Amniotic epithelial cell (primary cell): ENCODE results near the gene GPR31.

GRCh38 chr6:164401966-164402416 lies 907.4 kb downstream of the C6orf118 start:
- RRBS, result no CpG with 5 or more reads among the region's 2 CpGs

- RRBS, result no CpG with 5 or more reads among the region's 7 CpGs
These were observed 110.6 kb downstream of the PDE10A start for GRCh38 chr6:165552233-165552984.

- RRBS, result no CpG with 5 or more reads among the region's 15 CpGs
These were observed 184.2 kb upstream of the PDE10A start for GRCh38 chr6:165847297-165847679.

DNA sequence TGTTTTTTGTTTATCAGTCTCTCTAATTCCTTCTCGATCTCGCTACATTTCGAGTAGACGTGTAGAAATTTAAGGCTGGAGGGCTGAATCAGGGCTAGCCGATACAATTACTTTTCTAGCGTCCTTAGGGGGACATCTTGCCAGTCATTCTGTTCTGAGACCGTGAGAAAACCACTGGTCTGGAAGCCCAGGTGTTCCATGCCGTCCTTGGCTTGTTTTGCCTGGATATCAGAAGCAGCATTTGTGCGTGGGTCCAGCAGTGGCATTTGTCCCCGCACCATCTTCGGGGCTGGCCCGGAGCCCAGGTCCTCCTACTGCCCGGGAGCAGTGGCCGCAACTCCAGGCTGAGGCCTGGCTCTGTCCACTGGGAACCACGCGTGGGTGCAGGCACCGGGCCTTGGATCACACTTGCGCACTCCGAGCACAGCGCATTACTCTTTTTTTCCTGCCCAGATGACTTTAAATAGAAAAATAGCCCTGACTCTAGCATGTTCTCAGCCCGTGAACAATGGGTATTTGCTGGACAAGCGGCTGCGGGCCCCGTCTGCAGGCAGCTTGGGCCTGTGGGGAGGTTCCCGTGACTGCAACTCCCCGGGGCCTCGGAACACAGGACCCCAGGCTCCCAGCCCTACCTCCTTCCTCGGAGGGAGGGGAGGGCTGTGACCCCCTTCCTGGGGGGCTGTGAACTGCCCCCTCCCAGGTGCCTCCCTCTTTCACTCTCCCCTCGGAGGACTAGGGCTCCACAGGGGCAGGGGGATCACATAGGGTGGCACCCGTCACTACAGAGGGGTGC lies 162.3 kb downstream of the TBXT start:
- RRBS, result 9% methylated on average over 5 of the region's 30 CpGs

DNA sequence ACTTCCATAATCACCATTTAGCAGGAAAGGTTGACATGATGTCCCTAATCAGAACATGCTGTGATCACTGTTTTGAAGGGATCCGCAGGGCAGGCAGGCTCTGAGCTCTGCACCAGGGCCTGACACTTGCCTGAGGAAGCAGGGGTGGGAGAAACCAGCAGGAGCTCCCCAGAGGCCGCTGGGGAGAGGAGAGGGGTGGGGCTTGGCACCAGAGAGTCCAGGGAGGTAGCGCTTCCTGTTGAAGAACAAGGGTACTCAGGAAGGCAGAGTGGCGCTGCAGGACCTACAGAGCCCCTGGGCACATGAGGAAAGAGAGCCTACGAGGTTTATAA lies 5.6 kb upstream of the TBXT start:
- RRBS, result no CpG with 5 or more reads among the region's 5 CpGs

DNA sequence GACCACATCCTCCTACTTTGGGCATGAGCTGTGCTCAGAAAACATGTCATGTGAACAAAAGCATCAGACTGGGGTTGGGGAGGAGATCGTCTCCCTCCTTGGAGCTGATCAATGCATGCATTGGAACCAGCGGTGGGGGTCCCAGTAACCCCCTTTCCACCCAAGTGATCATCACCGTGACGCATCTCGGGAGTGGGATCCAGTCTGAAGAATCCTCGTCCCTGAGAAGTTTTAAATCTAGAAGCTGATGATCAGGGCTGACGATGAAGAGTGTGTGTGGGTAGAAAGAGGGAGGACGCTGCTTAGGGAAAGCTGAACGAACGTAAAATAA lies 67.7 kb upstream of the TBXT start:
- RRBS, result no CpG with 5 or more reads among the region's 10 CpGs

- RRBS, result no CpG with 5 or more reads among the region's 12 CpGs
These were observed 974 bp downstream of the SFT2D1 start for GRCh38 chr6:166341275-166341866.

GRCh38 chr6:166393971-166394467 lies 11.3 kb upstream of the MPC1 start:
- RRBS, result no CpG with 5 or more reads among the region's 7 CpGs

DNA sequence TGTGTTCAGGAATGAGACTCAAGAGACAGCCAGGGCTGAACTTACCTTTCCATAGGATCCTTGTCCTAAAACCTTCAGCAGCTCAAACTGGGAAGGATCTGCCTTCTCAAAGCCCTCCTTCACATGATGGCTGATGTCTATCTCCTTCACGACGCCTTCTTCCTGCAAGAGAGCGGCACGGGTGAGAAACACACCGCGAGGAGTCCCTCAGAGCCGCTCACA lies 47.9 kb downstream of the RAMACL start:
- RRBS, result no CpG with 5 or more reads among the region's 7 CpGs

- RRBS, result no CpG with 5 or more reads among the region's 16 CpGs
These were observed 4.7 kb upstream of the RAMACL start for GRCh38 chr6:166590986-166591736.

- RRBS, result no CpG with 5 or more reads among the region's 8 CpGs
These were observed 1.9 kb downstream of the RPS6KA2 start for GRCh38 chr6:166625144-166625574.

DNA sequence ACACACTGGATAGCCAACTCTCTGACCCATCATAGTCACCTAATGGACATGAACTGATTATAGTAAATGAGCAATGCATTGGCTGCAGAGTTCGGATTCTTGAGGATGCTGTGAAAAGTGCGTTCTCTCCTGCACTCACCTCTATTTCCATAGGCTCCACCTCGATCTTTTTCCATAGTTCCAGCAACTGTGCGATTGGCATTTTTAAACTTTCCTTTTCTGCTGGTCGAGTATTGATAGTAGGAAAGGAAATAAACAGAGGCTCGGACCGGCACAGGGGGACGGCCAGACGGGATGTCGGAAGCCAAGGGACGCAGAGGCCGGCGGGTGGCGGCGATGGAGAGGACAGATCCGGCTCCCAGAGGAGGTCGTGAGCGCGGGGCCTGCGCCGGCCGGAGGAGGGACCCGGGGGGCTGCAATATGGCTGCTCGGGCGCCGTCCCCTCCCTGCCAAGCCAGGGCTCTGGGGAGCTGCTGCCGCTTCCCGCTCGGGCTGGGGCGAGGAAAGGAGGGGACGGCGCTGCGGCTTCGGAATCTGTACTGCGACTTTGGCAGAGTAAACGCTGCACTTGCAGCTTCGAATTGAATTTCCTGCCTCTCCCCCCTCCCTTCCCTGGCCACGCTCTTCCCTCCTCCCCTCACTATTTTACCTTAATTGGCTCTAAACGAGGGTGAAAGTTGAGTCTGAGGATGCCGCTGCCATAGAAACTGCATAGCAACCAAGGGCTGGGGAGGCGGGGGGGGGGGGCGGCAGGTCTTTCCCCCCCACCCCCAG lies 94.2 kb downstream of the RNASET2 start:
- RRBS, result 10% methylated on average over 11 of the region's 42 CpGs

- RRBS, result no CpG with 5 or more reads among the region's 14 CpGs
These were observed 28.4 kb downstream of the RNASET2 start for GRCh38 chr6:166927785-166928583.

GRCh38 chr6:166931023-166931571 lies 25.3 kb downstream of the RNASET2 start:
- RRBS, result no CpG with 5 or more reads among the region's 11 CpGs

GRCh38 chr6:167157912-167158248 lies at the start of gene GPR31:
Gene GPR31 (minus strand): TSS chr6:167157980.
- RRBS, result no CpG with 5 or more reads among the region's 4 CpGs

DNA sequence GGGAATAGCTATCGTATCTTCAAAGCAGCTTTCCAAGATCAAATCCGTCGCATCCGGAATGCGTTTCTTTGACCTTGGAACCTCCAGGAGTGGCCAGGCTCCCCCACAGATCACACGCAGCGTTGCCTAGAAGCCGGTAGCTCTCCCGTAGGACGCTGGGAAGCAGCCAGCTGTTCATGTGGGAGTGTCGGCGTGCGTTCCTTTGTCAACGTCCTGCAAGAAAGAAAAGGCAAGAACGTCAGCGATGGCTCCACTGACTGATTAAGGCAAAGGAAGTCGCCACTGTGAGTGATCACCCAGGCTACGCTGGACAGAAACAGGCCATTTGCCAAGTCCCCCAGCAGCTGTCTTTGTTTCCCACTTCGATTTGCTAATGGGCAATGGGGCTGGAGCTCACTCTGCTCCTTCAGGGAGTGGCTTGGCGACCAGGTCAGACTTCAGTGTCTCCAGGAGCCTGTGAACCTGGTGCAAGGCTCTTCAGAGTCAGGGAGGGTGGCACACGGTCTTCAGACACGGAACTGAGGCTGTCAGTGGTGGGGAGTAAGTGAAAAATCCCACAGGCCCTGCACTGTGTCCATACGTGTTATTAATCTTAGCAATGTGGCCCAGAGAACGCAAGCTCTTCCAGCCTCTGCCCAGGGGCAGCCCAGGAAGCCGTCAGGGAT lies 49.3 kb upstream of the UNC93A start:
- RRBS, result no CpG with 5 or more reads among the region's 25 CpGs

- RRBS, result no CpG with 5 or more reads among the region's 9 CpGs
These were observed 3.7 kb upstream of the TTLL2 start for GRCh38 chr6:167321146-167321602.

GRCh38 chr6:167441659-167442668 lies 117.1 kb downstream of the TTLL2 start:
- RRBS, result no CpG with 5 or more reads among the region's 19 CpGs

DNA sequence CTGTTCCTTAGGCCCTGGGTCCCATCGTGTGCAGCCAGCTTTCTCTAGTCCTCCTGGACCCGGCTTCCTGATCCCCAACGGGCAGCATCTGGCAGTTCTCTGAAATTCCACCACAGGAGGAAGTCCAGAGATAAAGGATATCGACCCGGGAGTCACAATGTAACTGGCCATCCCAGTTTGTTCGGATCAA lies 235.2 kb downstream of the TTLL2 start:
- RRBS, result no CpG with 5 or more reads among the region's 6 CpGs

DNA sequence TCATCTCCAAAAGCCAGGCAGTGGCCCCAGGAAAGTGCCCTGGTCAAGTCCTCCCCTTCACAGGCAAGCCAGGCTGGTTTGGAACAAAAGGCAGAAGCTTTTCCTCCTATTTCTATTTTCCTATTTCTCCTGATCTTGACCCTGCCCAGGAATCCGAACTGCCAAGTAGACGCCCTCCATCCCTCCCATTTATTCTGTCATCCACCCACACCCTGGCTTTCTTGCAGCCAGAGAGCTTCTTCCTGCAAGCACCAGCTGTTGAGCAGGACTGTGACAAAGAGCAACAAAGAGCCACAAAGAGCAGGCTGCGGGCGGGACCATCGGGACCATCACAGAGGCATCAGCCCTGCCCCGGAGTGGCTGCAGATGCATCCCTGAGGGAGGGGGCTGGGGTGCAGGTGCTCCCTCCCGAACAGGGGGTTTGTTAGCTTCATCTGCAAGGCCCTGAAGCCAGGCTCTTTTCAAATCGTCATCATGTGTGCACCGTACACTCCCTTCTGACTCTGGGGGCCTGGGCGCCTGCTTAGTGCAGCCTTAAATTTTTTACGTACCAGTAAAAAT lies 149.6 kb upstream of the AFDN start:
- RRBS, result no CpG with 5 or more reads among the region's 11 CpGs